Islet of Langerhans (tissue), 1 donor: ENCODE measurements around a stretch of chr11.

DNA sequence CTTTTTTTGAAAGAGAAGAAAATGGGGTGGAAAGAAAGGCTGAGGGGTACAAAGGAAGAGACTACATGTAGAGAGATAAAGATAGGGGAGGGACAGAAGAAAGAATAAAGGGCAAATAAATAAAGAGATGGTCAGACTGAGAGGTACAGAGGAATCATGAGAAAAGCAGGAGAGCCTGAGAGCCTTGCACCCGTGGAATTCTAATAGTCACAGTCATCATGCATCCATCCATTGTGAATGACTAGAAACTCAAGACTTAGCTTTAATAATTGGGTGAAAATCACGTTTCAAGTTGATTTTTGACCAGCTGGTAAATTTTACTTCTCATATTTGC is 245.7 kb upstream of the LRRC4C start:
- RRBS: no CpG with 5 or more reads among the region's 2 CpGs

DNA sequence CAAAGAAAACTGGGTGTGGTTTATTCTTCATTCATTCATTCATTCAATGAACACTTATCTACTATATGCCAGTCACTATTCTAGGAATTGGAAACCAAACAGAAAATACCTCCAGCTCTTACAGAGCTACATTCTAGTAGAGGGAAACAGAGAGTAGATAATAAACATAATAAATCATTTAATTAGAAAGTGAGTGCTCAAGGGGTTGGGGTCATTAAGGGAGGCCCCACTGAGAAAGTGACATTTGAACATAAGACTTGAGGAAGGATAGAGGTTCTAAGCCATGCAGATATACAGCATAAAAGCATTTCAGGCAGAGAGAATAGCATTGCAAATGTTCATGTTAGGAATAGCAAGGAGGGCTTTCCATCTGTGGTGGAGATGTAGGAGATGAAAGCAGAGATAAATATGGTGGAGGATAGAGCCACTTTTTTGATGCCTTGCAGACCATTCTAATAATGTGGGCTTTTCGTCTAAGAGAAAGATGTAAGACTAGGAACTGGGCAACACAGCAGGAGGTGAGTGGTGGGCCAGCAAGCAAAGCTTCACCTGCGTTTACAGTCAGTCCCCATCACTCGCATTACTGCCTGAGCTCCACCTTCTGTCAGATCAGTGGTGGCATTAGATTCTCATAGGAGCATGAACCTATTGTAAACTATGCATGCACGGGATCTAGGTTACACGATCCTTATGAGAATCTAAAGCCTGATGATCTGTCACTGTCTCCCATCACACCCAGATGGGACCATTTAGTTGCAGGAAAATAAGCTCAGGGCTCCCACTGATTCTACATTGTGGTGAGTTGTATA is 62.4 kb downstream of the TTC17 start:
- RRBS: no CpG with 5 or more reads among the region's 5 CpGs

- RRBS: no CpG with 5 or more reads among the region's 43 CpGs
These were observed 105.3 kb upstream of the HSD17B12 start for GRCh38 chr11:43575040-43575908.

- RRBS: 5% methylated on average over 11 of the region's 103 CpGs
These were observed 101.2 kb upstream of the HSD17B12 start for GRCh38 chr11:43578889-43580176.

DNA sequence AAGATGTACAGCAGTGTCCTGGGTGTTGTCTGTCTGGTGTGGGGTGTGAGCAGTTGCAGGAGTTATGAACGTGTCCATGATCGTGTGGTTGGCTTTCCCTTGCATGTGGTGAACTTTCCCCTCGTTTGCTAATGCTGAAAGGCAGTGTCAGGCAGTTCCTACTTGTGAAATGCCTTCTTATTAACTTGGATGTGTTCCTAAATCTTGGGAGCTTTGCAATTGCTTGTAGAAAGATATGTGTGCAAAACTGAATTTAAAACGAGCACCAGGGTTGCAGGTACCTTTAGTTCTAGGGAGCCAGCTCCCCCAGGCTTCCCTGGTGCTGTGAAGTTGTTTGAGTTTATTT is 35.9 kb upstream of the HSD17B12 start:
- RRBS: no CpG with 5 or more reads among the region's 4 CpGs

DNA sequence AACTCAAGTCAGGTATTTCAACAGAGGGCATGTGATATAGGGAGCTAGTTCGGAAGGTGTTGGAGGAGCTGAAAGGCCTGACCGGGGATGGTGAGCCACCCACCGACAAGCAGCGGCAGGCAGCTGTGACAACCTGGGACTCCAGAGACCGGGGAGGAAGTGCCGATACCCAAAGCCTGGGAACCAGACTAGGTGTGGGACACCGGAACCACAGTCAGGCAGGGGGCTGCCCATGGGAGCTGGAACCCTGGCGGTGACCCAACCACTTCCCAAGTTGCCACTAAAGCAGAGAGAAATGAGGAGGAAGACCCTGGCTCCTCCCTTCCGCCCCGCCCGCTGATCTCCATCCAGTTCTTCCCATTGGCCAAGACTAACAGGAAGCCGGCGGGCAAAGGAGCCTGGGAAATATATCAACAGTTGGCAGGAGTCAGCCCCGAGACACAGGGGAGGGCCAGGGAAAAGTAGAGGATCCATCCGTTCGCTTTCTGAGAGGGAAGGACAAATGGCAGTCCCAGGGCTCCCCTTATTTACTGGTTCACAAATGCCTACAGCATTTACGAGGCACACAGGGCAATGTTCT is 39.6 kb upstream of the CD82 start:
- RRBS: 98% methylated on average over 7 of the region's 17 CpGs

GRCh38 chr11:44620922-44621651 is 55.6 kb downstream of the CD82 start:
- RRBS: no CpG with 5 or more reads among the region's 28 CpGs

GRCh38 chr11:44932146-44933120 is 18.2 kb downstream of the TP53I11 start:
- RRBS: no CpG with 5 or more reads among the region's 24 CpGs

DNA sequence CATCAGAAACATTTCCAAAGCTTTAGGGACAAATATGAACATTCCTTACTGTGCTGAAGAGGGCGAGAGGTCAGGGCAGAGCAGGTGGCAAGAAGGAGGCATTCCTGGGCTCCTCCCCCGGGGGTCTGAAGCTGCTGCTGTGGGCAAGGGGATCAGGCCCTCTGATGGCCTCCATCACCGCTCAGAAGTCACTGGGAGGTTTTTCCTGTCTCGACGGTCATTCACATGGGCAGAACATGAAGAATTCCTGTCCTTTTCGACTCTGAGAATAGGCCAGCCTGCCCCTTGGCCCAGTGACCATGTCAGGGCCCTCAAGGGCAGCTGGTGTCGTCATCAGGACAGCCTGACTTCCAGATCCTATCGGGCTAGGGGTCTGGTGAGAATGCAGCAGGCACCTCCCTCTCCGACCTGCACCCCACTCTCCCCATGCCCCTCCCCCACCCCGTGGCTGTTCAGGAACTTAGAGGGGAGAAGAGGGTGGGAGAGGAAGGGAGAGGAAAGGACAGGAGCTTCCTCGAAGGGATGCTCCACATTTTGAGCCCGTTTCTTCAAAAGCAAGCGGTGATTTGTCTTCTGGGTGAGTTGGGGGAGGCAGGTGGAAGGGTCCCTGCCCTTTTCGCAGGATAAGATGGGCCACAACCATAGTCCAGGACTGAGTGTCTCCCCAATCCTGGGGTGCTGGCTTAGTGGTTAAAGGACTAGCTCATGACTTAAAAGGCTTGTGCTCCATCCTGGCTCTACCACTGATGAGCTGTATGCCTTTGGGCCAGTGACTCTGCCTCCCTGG is 3.5 kb downstream of the TP53I11 start:
- RRBS: no CpG with 5 or more reads among the region's 14 CpGs

DNA sequence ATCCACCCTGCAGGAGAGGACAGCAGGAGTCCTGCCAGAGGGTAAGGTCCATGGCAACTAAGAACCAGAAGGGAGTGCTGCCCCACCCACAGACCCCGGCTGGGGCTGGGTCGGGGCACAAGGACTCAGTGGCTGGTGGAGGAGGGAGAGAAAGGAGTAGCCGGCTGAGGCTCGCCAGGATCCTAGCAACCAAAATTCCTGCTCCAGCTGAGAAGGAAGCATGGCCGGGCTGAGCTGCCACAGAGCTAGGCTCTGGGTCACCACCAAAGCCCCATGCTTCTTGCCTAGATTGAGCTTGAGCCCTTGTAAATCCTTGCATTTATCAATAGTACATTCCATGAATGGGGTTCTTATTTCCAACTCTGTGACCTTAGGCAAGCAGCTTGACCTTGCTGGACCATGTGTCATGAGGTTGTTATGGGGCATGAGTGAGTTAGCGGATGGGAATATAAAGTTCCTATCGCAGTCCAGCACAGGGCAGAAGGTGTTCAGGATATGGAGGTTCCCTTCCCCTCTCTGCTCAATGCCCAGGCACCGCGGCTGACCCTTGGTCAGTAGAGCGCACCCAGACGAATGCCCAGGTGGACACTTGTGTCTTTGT is 26.1 kb upstream of the TP53I11 start:
- RRBS: 31% methylated on average over 5 of the region's 11 CpGs

- RRBS: no CpG with 5 or more reads among the region's 8 CpGs
These were observed 28.1 kb upstream of the TP53I11 start for GRCh38 chr11:44978440-44979554.

DNA sequence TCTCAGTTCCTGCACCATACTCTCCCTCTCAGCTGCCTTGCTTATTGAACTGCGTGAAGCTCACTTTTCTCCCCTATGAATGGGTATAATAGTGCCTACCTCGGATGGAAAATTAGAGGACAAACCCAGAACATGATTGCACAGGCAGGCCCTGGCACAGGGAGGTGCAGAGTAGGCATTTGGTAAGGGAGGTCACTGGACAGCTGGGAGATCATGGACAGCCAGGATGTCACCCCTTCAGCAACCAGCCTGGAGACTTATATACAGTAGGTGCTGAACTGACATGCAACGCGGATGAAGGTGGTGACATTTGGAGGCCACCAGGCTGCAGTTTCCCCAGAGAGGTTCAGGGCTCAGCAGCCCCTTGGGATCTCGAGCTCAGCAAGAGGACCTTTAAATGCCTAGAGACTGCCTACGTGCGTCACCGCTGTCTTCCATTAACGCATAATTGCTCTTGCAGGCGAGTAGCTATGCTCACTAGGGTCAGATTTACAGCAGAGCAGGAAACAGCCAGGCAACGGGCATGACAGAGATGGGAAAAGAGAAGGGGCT is 78.5 kb upstream of the TP53I11 start:
- RRBS: no CpG with 5 or more reads among the region's 11 CpGs

- RRBS: no CpG with 5 or more reads among the region's 4 CpGs
These were observed 38.1 kb upstream of the PRDM11 start for GRCh38 chr11:45108360-45108718.

GRCh38 chr11:45145394-45145996 is 944 bp upstream of the PRDM11 start:
- RRBS: no CpG with 5 or more reads among the region's 21 CpGs

- RRBS: 72% methylated on average over 6 of the region's 8 CpGs
These were observed 12.3 kb downstream of the PRDM11 start for GRCh38 chr11:45158785-45159090.

GRCh38 chr11:45390212-45390880 is 104.2 kb upstream of the SYT13 start:
- RRBS: no CpG with 5 or more reads among the region's 7 CpGs

DNA sequence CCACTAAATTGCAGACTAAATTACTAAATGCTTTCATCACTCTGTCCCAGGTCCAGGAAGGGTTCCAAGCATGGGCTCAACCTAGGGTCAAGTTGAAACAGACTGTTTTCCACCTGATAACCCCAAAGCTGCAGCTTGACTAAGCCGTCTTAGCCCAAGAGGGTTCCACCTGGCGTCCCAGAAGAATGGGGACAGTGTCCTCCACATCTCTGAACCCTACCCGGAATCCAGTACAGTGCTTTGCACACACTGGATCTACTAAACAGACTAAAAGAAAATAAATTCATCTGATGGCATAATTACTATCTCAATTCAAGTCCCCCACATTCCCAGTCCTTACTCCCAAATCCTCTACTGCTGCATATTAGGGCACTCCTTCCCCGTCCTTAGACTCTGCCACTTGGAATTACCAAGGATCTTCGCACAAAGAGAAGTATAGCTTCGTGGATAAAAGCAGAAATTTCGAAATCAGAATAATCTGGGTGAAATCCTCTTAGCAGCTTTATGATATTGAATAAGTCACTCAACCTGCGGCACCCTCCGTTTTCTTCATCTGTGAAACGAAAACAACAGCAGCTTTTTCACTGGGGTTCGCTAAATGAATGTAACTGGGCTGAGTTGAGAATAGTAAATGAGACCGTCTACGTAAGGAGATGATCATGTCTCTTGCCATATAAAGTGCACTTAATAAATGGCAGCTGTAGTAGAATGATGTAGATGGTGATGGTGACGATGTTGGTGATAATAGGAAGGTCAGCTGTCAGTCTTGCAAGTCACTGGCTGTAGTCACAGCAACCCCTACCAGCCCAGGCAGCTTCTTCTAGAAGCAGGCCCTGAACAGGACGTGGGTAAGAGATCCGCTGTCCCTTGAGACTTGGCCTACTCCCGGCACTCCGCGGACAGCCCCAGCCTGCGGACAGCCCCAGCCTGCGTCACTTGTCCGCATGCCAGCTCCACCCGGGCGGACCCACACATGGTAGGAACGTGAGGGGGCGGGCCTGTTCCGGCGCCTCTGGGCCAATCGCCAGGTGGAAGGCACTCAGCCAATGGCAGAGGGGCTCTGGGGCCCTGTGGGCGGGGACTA is 627 bp upstream of the CRY2 start:
- RRBS: 3% methylated on average over 11 of the region's 30 CpGs

GRCh38 chr11:45848524-45849352 is 1.5 kb downstream of the CRY2 start:
- RRBS: no CpG with 5 or more reads among the region's 11 CpGs

DNA sequence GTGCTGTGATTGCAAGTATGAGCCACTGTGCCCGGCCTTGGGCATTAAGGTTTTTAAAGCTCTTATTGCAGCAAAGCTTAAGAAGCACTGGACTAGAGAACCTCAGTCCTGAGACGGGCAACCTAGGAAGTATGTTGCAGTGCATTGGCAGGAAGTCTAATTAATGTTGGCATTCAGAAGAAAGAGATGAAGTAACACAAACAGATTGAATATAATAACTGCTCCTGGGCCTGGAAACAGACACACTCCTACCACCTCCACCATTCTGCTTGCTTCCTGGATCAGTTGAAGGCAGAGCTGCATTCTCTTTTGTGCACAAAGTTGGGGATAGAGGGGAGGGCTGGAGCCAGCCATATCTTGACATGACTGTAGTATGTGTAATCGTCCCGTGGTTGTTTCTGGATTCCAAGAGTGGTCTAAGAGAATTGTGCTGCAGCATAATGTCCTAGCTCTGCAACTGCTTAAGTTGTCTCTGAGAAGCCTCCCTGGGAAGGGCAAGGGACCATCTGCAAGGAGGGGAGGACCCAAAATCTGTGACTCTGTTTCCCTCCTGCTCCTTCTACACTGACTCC is 3.1 kb downstream of the CRY2 start:
- RRBS: no CpG with 5 or more reads among the region's 4 CpGs

DNA sequence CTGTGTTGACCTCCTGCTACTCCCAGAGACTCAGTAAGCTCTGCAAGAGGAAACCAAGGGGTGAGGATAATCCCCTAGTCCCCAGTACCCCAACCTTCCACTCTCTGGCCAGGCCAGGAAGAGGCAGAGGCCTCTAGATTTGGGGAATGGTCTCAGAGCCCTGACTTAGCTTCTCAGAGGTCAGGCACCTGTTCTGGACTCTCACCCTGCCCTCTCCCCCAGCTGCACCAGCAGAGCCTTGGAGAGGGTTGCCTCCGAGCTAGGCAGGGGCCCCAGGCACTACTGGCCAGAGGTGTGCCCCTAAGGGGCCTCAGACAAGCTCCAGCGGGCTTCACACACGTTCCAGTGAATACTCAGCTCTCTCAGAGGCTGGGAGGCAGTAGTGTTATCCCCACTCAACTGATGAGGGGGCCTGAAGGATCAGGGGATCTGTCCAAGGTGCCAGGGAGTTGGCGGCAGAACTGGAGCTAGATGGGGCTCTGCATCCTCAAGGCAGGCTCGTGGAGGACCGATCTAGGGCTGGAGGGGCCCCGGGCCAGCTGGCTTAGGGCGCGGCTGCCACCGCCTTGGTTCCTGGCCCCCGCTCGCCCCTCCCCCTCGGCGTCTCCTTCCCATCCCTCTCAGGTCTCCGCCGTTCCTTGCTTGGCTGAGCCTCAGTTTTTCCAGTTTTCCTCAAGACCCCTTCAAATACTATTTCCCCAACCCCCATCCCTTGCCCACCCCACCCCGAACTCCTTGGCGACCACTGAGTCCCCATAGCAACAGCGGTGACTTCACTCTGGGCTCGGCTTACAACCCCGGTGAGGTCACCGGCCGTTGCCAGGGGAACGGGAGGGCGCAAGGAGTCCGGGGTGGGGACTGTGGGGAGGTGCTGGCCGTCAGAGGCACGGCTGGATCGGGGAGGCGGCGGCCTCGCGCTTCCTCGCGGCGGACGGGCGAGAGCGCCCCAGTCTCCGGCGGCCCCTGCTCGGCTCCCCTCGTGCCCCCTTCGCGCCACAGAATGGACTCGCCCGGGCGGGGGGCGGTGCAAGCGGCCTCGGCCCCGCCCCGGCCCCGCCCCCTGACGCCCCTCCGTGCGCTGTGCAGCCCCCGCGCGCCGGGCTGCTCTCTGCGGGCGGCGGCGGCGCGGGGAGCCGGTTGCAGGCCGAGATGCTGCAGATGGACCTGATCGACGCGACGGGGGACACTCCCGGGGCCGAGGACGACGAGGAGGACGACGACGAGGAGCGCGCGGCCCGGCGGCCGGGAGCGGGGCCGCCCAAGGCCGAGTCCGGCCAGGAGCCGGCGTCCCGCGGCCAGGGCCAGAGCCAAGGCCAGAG is 7.6 kb downstream of the FREY1 start:
- RRBS: 3% methylated on average over 39 of the region's 94 CpGs